Testis (tissue), 5 donors: ENCODE measurements around a stretch of chr6.

DNA sequence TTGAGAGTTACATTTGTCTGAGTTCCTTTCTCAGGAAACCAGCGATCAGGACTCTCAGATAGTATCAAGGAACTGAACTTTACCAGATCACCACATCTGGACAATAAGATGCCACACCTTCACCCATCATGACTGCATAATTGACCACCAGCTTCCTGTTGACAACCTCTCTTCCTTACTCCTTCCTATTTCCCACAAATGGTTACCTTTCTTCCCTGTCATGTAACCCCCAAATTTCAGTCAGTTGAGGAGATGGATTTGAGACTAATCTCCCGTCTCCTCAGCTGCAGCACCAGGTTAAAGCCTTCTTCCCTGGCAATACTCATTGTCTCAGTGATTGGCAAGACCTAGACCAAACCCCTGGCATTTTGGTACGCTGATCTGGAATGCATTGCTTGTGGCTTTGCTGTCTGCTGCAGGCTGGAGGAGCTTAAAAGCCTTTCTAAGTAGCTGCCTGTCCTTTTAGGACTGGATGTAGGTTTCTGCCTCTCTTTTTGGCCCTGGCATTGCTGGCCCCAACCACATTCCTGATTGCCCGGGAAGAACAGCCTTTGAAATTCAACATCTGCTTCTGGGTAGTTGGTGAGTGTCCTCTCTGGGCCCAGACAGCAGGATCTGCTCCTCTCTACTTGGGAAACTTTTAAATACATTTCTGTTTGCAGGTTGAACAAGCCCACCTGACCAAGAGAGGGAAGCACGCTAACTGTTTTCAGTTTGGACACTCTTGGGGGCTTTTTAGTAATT is 729.6 kb upstream of the GJE1 start:
- PRO-cap, 3 experiments, result no peak in any of the 3 experiments
- RAMPAGE, long total RNA, 2 experiments, result no peak in any of the 2 experiments
- RRBS, result no CpG with 5 or more reads among the region's 5 CpGs

GRCh38 chr6:141988264-141988854 is 144.4 kb upstream of the GJE1 start:
- PRO-cap, 3 experiments, result no peak in any of the 3 experiments
- RAMPAGE, long total RNA, 2 experiments, result no peak in any of the 2 experiments
- RRBS, result no CpG with 5 or more reads among the region's 2 CpGs

- PRO-cap, 3 experiments, result no peak in any of the 3 experiments
- RAMPAGE, long total RNA, 2 experiments, result no peak in any of the 2 experiments
- RRBS, result no CpG with 5 or more reads among the region's 7 CpGs
Measured at GRCh38 chr6:142303005-142303654, 1.3 kb downstream of the ADGRG6 start.

DNA sequence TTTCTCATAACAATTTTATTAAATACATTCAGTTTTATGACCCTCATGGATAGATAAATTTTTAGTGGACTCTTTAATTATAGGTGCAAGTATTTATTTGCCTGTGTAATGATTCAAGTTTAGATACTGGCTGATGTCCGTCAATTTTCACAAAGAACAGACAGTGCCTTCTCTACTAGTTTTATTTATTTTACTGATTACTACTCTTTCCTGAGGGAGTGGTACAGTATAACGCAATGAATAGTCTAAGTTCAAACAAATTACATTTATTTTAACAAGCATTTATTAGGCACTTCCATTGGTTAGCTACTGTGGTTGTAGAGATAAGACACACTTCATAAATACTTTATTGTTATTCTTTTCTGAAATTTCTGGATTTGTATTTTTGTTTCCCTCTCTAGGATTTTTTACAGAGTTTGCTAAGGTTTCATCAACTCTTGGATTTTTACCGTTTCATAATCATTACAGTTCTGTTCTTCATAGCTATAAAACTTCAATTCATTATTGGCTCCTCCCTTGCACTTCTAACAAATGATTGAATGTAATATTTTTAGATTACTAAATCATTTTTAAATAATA is 74.4 kb downstream of the ADGRG6 start:
- PRO-cap, 3 experiments, result no peak in any of the 3 experiments
- RAMPAGE, long total RNA, 2 experiments, result no peak in any of the 2 experiments
- RRBS, result no CpG with 5 or more reads among the region's 3 CpGs

- PRO-cap, 3 experiments, result no peak in any of the 3 experiments
- RAMPAGE, long total RNA, 2 experiments, result no peak in any of the 2 experiments
- RRBS, result no CpG with 5 or more reads among the region's 11 CpGs
Measured at GRCh38 chr6:142377077-142377716, 75.4 kb downstream of the ADGRG6 start.

DNA sequence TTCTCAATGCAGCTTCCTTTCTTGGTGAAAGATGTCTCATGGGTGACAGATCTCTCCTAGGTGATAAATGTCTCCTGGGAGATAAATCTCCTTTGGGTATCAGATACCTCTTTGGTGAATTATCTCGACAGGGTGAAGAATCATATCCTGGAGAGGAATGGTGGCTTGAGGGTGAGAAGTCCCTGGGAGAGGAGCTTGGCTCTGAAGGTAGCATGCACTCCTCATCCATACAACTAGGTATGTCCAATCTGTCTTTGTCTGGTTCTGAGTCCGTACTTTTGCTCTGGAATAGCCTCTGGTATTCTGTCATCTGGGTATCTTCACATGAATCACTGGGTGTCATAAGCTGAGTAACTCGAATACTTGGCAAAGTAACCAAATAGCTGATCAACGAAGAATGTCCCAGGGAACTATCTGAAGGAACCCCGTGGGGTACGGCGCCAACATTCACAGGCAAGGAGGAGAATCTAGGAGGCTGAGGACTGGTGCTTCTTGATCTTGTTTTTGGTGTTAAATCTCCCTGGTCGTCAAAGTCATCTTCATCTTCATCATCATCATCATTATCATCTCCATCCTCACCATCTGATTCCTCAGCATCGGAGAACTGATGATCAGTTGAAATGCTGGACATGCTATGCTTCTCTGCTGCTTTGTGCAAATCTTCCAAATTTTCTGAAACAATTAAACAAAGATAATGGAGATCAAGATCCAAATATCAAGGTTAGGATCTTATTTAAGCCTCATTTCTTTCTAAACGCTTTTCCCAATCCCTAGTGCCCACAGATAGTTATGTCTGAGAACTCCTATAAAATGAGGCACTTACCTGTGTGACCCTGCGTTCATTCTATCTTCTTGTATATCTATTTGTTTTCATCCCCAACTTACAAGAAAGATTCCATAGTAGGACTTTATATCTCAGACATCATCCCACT is 184.7 kb downstream of the HIVEP2 start:
- PRO-cap, 3 experiments, result no peak in any of the 3 experiments
- RAMPAGE, long total RNA, 2 experiments, result start-site peak on the minus strand in 1 of 2 experiments, centred at position 397 of the sequence, 44 reads per replicate
- RRBS, result no CpG with 5 or more reads among the region's 11 CpGs

GRCh38 chr6:142771780-142772723 is 172.9 kb downstream of the HIVEP2 start:
- PRO-cap, 3 experiments, result no peak in any of the 3 experiments
- RAMPAGE, long total RNA, 2 experiments, result no peak in any of the 2 experiments
- RRBS, result no CpG with 5 or more reads among the region's 20 CpGs

DNA sequence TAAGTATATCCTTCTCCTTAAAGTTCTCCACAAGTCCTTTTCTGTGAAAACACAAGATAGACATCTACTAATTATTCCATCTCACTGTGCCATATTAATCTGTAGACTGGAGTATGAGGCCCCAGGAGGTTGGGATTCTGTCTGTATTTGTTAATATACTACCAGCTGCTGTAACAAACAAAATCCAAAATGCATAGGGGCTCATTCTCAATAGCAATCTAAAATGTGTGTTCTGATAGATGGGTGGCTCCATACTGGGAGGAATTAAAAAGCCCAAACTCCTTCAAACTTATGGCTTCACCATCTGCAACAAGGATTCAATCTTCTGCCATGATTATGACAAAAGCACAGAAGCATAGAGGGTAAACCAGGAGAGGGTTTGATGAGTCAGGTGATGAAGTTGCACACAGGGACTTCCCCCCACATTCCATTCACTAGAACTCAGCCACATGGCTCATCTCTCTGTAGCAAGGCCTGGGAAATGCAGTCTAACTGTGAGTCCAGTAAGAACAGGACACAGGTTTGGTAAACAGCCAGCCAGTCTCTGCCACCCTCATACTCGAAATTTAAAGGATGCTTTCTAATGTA is 143.0 kb downstream of the HIVEP2 start:
- PRO-cap, 3 experiments, result no peak in any of the 3 experiments
- RAMPAGE, long total RNA, 2 experiments, result no peak in any of the 2 experiments
- RRBS, result no CpG with 5 or more reads among the region's 1 CpG

DNA sequence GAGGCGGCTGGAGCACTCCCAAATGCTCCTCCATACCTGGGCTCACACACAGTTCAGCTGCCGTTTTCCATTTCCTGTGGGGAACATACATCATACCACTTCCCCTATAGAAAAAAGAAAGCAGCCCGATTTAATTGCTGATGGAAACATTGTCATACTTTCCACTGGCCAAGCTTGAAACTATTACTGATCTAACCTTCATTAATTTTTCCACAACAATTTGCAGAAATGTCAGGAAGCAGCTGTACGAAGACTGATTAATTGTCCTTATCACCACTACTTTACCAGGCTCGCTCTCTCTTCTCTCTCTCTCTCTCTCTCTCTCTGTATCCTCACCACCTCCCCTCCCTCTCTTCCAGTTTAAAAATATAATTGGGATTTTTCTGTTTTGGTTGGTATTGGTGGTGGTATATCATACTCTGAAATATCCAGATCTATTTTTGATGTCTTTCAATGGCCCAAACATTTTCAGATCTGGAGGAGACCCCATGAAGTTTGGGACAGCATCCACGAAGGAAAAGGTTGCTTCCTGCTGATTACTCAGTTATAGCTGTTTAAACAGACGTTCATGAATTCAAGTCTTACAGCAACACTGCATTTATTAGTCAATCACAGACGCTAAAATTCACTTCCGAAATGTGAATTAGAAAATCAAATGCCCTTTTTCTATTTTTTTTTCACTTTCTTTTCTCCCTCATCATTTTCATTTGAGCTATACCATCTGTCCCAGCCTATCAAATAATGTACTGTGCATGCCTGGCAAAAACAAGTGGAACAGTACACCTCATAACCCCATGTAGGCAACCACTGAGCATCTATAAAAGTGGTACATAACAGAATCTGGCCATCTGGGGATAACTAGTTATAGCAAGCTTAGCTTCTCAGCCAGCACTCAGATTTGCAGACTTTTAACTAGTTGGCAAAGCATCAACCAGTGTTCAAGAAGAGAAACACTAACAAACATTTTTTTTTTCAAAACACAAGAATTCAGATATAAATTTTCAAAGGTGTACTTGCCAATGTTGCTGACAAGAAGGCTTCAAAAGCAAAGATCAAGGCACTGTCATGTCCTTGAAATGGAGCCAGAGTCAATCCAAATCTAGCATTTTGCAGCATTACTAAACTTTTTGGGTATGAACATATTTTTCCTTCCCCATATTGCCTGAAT is 124.6 kb downstream of the HIVEP2 start:
- PRO-cap, 3 experiments, result no peak in any of the 3 experiments
- RAMPAGE, long total RNA, 2 experiments, result no peak in any of the 2 experiments
- RRBS, result no CpG with 5 or more reads among the region's 9 CpGs

DNA sequence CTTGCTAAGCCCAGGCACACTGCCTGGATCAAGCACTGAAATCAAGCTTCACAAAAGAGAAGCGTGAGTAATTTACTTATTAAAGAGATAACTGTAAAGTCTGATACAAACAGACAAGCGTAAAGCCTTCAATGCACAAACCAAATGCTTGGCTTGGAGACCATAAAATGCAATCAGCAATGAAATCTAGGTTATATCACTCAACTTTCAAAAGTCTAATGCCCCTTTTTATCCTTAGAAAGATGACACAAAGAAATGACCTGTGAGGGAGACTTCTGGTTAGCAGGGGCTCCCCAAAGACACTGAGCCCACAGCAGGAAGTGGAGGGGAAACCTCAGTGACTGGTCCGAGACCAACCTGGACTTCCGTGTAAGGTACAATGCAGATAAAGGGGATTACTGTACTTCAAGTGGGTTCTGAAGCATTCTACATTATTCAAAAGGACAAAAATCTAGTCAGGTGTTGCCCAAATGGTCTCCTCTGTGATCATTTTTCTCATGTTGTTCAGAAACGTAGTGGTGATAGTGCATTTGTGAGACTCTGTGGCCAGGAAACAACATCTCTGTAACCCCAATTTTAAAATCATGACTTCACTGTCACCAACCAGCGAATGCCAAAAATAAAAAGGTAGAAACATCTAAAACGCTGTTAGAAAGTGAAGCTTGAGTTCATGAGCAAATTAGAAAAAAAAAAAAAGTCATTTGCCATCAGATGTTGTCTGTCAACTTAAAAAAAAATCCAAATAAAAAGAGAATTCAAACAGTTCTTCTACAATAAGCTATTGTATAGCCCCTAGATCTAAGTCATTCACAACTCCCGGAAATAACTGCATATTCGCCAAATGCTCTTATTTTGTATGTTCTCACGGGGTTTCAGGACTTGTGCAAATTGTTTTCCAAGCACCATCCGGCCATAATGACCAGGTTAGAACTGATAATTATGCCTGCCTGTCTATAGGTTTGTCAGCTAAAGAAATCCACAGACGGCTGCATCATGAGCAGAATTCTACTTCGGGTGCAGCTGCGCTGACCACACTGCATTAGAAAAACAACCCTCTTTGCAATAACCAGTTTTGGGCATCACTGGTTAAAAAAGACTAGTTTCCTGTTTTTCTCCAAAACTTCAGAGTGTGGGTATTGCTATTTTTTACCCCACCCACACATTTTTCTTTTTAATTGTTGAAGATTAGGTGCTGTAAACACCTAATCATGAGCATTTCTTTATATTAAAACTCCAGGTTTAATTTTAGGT is 88.0 kb downstream of the HIVEP2 start:
- PRO-cap, 3 experiments, result no peak in any of the 3 experiments
- RAMPAGE, long total RNA, 2 experiments, result no peak in any of the 2 experiments
- RRBS, result 80% methylated on average over 3 of the region's 14 CpGs

DNA sequence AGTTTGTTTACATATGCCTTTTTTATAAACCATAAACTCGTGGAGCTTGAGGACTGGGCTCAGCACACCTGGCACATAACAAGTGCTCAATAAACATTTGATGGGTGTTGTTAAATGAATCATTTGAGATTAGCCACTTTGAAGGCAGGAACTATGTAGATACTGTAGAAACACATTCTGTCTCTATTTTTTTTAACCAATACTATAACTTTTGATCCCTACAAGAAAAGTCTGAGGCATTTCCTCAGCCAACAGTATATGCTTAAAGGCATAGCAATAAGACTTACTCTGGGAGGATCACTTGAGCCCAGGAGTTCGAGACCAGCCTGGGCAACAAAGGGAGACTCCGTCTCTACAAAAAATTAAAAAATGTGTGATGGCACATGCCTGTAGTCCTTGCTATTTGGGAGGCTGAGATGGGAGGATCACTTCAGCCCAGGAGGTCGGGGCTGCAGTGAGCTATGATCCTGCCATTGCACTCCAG is 86.0 kb downstream of the HIVEP2 start:
- PRO-cap, 3 experiments, result no peak in any of the 3 experiments
- RAMPAGE, long total RNA, 2 experiments, result no peak in any of the 2 experiments
- RRBS, result no CpG with 5 or more reads among the region's 4 CpGs

DNA sequence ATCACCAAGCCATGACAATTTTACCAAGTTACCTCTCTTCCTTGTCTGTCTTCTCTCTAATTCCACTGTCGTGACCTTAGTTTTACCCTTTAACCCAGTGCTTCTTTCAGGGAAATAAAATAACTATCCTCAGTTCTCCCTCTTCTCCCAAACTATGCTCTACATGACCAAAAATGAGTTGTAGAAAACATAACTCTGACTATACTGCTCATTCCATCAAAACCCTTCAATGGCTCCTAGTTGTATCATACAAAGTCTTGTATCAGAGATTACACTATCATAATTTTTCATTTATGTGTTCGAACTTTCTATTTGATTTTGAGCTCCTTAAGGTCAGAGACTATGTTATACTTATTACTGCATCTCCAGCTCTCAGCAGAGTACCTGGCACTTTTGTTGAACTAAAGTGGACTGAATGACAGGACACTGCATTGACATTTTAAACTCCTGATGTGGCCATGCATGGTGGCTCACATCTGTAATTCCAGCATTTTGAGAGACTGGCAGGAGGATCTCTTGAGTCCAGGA is 56.2 kb downstream of the HIVEP2 start:
- PRO-cap, 3 experiments, result no peak in any of the 3 experiments
- RAMPAGE, long total RNA, 2 experiments, result start-site peak on the minus strand in 1 of 2 experiments, centred at position 342 of the sequence, 10 reads per replicate
- RRBS, result no CpG with 5 or more reads among the region's 2 CpGs

- PRO-cap, 3 experiments, result peak in 3 of 3 experiments; most common plus-strand start chr6:143054708 (in 3)
- RAMPAGE, long total RNA, 2 experiments, result no peak in any of the 2 experiments
- RRBS, result no CpG with 5 or more reads among the region's 2 CpGs
Measured at GRCh38 chr6:143054550-143054887, 6.2 kb upstream of the AIG1 start.

DNA sequence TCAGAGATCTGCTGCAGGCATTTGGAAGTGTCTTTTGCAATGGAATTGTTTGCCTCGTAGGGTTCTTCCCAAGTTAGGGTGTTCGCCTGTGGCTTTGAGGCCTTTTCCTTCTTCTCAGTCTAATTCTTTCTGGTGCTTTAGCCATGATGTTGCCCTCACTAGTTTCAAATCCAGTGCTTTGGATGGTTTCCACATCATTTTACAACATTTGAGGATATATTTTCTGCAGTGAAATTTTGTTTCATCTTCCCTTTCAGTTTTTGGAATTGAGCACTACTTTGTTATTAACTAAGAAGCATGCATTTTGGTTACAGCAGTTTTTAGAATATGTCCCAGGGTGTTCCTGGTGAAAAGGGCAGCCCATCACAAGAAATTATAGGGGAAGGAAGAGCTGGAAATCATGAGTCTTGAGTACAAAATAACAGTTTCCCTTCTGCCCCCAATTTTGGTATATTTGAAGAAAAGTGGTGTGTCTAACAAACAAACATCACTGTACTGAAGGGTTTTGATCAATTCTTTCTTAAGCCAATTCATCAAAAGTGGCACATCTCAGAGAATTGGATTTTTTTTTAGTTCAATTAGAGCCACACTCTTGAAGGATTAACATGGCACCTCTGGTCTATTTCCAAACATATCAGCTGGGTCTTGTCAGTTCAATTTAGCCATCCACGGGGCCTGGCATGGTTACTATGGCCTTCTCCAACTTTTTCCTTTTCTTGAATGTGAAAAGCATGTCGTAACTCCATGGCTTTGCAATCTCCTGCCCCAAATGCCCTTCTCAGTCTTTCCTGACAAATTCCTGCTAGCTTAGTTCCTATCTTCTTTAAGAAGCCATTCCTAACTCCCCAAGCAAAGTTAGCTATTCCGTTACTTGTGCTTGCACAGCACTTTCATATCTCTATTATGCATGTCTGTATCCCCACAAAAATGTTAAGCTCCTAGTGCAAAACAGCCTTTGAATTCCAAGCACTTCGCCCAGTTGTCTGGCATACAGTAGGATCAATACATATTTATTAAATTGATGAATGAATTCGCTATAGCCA is 105.3 kb downstream of the AIG1 start:
- PRO-cap, 3 experiments, result no peak in any of the 3 experiments
- RAMPAGE, long total RNA, 2 experiments, result no peak in any of the 2 experiments
- RRBS, result no CpG with 5 or more reads among the region's 7 CpGs

DNA sequence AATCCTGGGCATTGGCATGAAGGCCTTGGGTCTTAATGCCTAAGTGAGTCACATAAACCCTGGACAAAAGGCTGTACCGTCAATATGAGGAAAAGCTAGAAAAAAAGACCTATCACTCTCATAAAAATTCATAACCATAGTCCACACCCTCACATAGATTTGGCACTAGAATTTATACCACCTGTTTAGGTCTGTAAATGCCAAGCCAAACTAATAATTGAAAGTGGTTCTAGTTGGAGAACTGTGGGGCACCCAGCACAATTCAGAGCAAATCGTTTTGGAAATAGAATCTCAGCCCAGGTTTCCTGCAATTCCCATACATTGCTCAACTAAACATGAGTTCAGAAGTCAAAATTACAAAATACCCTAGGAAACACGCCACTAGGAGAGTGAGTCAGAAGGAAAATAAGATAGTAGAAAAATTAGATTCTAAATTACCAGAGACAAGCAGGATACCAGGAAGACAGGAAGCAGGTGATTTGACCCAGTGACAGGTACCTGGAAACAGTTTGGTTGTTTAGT is 70.5 kb upstream of the FUCA2 start:
- PRO-cap, 3 experiments, result no peak in any of the 3 experiments
- RAMPAGE, long total RNA, 2 experiments, result no peak in any of the 2 experiments
- RRBS, result no CpG with 5 or more reads among the region's 3 CpGs

GRCh38 chr6:143629601-143630000 is 48.2 kb upstream of the PHACTR2 start:
- PRO-cap, 3 experiments, result peak in 2 of 3 experiments; most common plus-strand start chr6:143629810 (in 2); most common minus-strand start chr6:143629784 (in 1)
- RAMPAGE, long total RNA, 2 experiments, result no peak in any of the 2 experiments
- RRBS, result no CpG with 5 or more reads among the region's 8 CpGs

DNA sequence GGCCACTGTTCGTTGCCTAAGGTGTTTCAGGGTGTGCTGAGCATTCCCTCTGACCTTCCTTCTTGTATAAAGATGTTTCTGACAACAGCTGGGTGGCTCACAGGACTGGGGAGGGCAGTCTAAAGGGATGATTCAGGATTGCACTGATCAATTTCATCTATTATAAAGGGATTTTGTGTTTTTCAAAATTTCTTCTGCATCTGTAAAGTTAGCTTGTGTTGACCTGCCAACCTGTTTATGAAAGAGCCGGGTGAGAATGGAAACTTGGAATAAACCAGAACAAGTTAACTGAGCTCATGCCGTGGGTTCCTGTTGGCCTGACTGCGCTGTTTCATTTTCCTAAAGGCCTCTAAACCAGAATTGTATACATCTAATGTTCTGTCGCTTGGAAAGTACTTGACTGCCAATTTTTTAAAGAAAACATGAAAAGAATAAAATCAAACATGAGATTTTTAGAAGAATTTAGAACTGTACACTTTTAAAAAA is 14.4 kb downstream of the PHACTR2 start:
- PRO-cap, 3 experiments, result no peak in any of the 3 experiments
- RAMPAGE, long total RNA, 2 experiments, result no peak in any of the 2 experiments
- RRBS, result no CpG with 5 or more reads among the region's 5 CpGs

DNA sequence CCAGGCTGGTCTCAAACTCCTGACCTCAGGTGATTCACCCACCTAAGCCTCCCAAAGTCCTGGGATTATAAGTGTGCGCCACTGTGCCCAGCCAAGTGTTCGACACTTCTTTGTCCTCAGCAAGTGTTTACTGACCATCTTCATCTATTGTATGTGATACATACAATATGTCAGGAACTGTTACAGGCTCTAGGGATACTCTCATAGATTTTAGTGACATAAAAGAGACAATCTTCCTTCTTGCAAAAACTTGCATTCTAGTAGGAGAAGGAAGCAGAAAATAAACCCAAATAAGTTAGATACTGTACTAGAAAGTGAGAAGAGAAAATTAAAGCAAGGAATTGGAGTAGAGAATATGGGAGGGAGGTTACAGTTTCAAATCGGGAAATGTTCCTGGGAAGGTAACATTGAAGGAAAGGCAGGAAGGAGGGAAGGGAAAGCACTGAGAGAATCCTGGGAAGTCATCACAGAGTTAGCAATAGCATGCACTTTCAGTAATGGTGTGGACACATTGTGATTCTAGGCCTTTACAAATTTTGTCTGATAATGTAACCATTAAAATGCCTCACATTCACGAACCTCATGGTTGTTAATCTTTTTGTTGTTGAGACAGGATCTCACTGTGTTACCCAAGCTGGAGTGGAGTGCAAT is 42.4 kb downstream of the PHACTR2 start:
- PRO-cap, 3 experiments, result no peak in any of the 3 experiments
- RAMPAGE, long total RNA, 2 experiments, result no peak in any of the 2 experiments
- RRBS, result no CpG with 5 or more reads among the region's 4 CpGs

DNA sequence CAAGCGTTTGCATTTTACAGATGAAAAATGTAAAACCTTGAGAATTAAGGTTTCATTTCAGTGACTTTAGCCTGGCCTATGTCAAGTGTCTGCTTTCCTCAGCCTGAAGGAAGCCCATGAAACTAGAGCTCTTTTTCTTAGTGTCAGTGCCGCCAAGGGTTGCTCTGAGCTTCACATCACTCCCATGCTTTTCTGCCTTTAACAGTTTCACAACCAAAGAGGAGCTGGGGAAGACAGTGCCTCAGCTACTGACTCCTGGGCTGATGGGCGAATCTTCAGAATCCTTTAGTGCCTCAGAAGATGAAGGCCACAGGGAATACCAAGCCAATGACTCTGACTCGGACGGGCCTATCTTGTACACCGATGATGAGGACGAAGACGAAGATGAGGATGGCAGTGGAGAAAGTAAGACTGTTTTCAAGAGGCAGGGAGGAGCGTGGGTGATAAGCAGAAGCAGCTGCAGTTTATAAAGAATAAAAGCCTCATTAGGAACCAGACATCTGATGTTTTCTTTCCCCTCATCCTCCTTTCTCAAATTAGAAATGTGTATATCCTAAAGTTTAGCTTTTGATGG is 71.0 kb upstream of the LTV1 start:
- PRO-cap, 3 experiments, result no peak in any of the 3 experiments
- RAMPAGE, long total RNA, 2 experiments, result no peak in any of the 2 experiments
- RRBS, result no CpG with 5 or more reads among the region's 9 CpGs

DNA sequence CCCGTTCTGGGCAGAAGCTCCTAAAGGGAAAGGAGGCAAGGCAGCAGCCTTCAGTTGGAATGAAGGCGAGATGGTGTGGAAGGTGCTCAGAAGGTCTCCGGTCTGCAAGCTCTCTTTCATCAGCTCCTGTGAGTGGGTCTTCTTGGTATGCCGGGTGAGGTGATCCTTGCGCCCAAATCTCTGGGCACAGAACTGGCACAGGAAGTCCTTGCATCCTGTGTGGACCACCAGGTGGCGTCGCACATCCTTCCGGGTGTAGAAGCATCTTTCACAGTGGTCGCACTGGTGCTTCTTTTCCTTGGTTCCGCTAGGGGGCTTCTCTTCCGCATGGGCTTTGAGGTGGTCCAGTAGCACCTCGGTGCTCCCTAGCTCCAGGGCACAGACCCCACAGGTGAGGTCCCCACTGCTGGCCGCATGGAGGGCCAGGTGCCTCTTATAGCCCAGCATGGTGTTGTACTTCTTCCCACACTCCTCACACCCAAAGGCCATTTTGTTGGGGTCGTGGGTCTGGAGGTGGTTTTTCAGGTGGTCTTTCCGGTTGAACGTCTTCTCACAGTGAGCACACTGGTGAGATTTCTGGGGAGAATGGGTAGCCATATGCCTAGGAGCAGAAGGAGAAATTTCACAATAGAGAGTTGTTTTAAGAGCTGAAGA is 65.9 kb downstream of the PLAGL1 start:
- PRO-cap, 3 experiments, result no peak in any of the 3 experiments
- RAMPAGE, long total RNA, 2 experiments, result no peak in any of the 2 experiments
- RRBS, result 49% methylated on average over 5 of the region's 16 CpGs